Suprapubic skin (tissue), 4 donors: ENCODE measurements around a stretch of chr11.

- PRO-cap = no peak
- RAMPAGE, long total RNA, 4 experiments = no peak in any of the 4 experiments
Measured at GRCh38 chr11:119662573-119663105, 66.4 kb downstream of the NECTIN1 start.

DNA sequence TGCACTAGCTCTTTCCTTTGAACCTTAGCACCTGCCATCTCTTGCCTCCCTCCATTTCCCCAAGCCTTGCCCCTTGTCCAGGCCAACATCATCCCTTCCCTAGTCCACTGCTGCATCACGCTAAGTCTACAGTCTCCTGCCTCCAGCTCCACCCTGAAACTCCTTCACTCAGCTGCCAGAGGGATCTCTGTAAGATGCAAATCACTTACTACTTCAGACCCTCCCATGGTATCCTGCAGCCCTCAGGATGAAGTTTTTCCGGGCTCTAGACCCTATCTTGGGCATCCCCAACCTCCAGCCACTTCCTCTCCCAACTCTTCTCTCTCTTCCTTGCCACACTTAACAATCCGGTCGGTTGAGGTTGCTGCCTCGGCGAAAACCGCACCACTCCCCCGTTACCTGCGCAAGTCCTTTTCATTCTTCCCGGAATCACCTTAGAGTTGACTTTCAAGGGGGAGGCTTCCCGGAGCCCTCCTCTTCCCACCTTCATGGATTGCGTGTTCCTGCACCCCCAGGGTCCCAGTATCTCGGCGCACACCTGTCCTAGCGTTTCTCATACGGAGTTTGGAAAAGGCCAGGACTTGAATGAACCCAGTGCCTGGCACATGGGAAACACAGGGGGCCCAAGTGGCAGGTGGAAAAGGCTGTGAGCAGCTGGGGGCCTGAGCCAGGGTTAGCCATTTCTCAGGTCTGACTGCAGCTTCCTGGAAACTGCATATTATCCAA lies 42.5 kb downstream of the NECTIN1 start:
- PRO-cap = no peak
- RAMPAGE, long total RNA, 4 experiments = start-site peak on the minus strand in 1 of 4 experiments, centred at position 558 of the sequence, 16 reads per replicate

GRCh38 chr11:119691546-119692413 lies 37.2 kb downstream of the NECTIN1 start:
- PRO-cap = bidirectional peak, plus-strand start at chr11:119692240, minus-strand start at chr11:119692146
- RAMPAGE, long total RNA, 4 experiments = no peak in any of the 4 experiments

GRCh38 chr11:119694167-119694854 lies 34.7 kb downstream of the NECTIN1 start:
- PRO-cap = no peak
- RAMPAGE, long total RNA, 4 experiments = no peak in any of the 4 experiments

DNA sequence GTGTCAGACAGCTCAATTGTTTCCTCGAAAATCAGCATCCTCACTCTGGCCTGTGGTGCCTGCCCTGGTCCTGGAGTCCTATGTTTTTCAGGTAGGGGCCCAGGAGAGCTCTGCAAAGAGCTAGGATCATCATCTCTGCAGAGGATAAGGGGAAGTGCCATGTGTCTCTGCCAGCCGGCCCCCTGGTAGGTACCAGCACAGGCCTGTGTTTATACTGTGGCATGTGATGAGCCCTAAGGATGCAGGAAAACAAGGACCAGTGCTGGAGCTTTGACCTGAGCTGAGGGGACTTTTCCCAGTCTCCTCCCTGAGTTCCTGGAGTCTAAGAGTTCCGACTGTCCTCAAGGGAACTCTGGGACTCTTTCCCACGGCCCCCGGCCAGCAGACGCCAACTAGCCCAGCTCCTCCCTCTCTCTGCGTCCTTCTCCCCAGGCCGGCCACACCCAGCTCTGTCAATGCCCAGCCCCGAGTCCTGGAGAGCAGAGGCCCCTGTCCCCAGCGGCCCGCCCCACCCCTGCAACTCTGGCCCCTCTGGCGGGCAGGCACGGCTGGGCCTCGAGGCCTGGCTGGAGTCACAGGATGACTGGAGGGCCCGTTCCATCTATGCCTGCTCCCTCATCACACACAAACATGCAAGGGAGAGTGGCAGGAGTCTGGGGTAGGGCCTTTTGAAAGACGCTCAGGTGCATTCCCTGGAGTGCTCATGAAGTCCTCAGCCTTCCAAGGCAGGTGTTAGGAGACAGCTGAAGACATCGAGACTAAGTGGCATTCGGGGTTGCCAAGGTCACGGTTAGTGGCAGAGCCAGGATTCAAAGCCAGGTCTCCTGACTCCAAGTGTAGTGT lies 29.8 kb downstream of the NECTIN1 start:
- PRO-cap = no peak
- RAMPAGE, long total RNA, 4 experiments = no peak in any of the 4 experiments

DNA sequence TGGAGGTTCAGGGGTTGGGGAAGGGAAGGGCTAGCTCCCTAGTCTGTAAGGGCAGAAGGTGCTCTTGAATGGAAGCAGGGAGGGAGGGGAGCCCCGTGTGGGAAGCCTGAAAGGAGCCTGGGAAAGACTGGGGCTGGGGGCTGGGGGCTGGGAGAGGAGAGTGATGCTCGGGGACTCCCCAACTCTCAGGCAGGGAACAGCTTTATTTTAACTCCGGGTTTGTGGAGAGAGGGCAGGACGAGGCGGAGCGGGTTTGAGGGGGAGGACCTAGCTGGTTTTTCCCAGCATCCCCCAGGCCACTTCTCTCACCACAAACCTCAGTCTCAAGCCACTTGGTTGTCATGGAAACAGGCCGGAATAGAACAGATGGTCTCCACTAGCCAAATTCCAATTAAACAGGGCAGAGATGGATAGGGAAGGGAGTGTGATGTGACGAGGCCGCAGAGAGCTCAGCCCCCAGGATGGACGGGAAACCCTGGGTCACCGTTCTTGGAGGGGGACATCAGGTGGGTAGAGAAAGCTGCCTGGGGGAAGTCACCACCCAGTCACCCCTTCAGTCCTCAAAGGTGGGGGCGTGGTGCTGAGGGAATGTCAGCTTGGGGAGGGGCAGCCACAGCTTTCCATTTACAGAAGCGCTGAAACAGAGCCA lies 19.4 kb downstream of the NECTIN1 start:
- PRO-cap = no peak
- RAMPAGE, long total RNA, 4 experiments = no peak in any of the 4 experiments

DNA sequence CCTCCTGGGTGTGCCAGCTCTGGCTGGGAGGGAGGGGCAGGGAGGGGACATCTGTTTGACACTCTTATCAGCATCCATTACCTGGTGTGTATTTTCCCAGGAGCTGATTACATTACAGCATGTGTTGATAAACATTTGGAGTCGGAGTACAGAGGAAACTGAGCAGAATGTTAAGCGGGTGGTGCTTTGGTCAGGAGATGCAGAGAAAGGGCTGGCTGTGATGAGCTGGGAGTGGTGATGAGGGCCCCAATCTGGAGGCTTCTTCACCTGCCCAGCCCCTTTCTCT lies 11.1 kb upstream of the NECTIN1 start:
- PRO-cap = no peak
- RAMPAGE, long total RNA, 4 experiments = no peak in any of the 4 experiments

GRCh38 chr11:119751421-119752040 lies 22.5 kb upstream of the NECTIN1 start:
- PRO-cap = no peak
- RAMPAGE, long total RNA, 4 experiments = no peak in any of the 4 experiments

DNA sequence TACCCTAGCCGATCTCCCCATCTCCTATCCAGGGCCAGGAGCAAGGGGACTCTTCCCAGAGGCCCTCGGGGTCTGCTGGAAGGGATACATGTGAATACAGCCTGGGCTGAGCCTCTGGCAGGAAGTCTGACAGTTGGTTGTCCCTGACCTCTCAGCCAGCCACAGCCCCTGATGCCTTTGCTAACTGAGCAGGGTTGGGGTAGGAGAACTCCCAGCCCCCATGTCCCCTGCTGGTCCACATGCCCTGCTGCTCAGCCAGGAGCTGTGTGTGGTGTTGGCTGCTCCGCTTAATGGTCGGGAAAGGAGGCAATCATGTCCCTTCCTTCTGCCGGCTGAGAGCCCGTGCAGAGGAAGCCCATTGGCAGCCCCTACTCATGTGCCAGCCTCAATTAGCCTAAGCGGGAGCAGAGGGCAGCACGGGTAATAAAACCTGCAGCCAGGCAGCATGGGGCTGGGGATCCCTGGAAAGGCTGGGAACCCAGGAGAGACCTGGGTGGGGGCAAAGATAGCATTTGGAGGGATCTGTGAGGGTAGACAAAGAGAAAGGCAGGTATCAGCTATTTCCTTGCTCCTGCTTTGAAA lies 103.1 kb upstream of the NECTIN1 start:
- PRO-cap = no peak
- RAMPAGE, long total RNA, 4 experiments = no peak in any of the 4 experiments

DNA sequence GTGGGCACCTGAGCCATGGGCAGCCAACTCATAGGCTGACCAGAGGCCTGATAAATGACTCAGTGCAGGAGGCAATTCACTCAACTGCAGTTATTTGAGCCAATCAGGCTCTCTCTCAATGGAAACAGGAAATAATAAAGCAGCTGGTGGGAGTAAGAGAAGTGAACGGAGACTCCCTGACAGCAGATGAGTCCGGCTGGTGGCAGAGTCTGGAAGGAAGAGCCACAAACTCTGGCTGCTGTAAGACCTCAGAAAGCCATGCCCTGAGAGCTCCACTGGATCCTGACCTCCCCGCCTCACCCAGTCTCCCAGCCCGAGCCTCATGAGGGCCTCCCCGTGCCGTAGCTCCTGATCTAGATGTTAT lies 69.8 kb downstream of the TRIM29 start:
- PRO-cap = no peak
- RAMPAGE, long total RNA, 4 experiments = no peak in any of the 4 experiments

GRCh38 chr11:120169489-120169867 lies 31.6 kb upstream of the TRIM29 start:
- PRO-cap = no peak
- RAMPAGE, long total RNA, 4 experiments = no peak in any of the 4 experiments

GRCh38 chr11:120198854-120199433 lies 11.9 kb upstream of the OAF start:
- PRO-cap = no peak
- RAMPAGE, long total RNA, 4 experiments = no peak in any of the 4 experiments

DNA sequence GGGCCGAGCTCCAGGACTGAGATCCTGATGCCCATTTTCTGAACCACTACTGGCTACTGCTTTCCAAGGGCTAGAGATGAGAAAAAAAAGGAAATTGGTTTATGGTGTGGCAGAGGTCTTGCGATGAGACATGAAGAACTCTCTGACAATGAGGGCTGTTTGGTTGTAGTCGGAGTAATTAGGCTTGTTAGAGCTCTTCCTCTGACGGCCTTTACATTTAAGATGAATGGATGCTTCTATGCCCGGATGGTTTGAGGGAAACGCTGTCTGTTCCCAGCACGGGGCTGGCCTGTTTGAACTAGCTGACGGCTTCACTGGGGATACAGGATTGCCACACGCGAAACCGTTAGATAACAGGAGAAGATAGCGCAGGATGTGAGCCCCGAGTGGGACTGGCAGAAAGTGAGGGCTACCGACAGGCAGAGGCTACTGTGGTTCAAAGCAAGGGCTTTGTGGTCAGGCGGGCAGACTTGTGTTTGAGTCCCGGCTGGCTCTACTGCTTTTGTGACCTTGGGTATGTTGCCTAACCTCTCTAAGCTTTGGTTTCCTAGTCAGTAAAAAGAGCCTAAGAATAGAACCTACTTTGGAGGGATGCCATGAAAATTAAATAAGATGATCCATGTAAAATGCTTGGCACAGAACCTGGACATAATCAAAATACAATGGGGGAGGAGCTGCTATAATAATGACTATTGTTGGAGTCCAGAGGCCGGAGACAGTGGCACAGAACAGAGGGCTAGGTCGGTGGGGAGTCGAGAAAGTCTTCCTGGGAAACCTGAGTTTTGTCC lies 2.8 kb upstream of the OAF start:
- PRO-cap = no peak
- RAMPAGE, long total RNA, 4 experiments = no peak in any of the 4 experiments

- PRO-cap = no peak
- RAMPAGE, long total RNA, 4 experiments = no peak in any of the 4 experiments
Measured at GRCh38 chr11:120211949-120212597, 1.2 kb downstream of the OAF start.

DNA sequence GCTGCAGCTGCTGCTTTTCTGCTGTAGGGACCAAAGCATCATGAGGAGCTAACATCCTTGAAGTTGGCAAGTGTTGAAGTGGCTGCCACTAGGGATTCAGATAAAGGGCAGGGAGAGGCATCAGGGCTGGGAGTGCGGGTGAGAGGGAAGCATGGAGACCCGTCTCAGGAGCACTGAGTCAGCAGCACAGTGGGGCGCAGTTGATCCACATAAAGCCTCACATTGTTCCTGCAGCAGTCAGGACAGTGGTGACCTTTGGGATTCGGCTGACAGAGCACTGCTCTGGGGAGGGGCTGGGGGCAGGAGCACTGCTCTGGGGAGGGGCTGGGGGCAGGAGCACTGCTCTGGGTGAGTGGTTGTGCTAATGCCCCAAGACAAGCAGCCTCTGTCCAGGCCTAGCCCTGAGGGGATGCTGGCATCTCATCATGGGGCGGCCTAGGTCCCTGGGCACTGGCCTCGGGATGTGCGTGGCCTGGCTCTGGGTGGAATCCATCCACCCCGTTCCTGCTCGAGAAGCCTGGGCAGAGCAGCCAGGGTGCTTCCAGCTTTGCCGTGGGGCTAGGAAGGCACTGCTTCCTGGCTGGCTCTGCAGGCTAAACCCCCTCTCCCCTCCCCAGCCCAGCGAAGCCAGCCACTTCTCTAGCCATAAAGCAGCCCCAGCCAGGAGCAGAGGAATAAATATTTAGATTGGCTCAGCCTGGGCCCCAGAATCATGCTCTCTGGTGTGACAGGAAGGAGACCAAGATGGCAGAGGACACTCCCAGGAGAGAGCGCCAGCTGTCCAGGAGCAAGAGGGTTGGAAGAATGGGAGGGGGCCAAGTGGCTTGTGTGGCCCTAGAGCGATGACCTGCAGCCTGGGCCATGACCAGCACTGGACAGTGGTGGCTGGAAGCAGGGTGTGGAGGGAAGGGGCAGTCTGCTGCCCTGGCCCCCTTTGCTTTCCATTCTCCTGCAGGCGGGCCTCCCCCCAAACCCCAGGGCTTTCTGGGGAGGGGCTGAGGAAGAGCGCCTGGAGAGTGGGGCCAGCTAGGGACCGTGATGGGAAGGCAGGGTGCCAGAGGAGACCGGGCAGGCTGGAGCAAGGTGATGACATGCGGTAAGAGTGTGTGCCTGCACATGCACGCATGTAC lies 7.4 kb downstream of the OAF start:
- PRO-cap = no peak
- RAMPAGE, long total RNA, 4 experiments = no peak in any of the 4 experiments

DNA sequence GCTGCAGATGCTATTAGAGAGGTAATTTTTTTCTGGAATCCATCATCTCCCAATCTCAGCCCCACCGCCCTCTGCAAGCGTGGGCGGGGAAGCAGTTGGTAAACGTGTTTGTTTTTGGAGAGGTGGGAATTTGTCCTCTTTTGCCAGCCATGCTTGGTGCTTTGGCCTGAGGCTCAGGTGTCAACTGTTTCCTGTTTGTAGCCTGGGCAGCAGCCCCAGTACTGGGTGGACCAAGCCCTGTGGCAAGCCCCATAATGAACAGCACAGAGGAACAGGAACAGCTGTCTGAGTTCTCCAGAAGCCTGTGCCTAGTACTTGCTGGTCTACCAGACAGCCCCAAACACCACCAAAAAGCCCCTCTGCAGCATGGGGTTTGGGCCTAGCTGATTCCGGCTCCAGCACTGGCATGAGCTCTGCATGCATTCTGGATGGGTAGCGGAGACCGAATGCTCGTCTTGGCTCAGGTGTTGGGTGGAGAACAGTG lies 39.6 kb downstream of the POU2F3 start:
- PRO-cap = no peak
- RAMPAGE, long total RNA, 4 experiments = no peak in any of the 4 experiments

DNA sequence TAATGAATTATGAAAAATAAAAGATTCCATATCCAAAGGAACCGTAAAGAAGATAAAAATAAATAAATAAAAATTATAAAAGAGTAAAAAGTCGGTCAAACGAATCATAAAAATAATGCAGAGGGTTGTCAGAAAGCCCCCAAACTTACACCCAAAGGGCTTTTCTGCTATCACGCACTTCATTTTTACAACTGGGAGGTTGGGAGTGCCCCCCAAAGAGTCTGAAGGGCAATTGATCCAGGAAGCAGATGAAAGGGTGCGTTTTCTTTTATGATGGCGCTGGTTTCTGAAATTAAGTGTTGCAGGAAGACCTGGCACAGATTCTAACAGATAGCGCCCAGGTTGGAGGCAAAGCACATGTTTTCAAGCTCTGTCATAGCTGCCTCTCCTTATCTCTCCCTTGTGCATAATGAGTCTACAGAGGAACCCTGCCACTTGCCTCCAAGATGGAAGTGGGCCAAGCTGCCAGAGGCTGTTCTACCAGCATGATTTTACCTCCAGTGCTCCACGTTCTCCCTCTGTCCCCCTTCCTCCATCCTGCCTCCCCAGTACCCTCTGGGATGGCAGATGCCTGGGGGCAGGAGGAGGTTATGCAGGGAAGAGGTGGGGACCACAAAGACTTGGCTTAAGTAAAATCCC lies 30.1 kb upstream of the TLCD5 start:
- PRO-cap = no peak
- RAMPAGE, long total RNA, 4 experiments = no peak in any of the 4 experiments

- PRO-cap = no peak
- RAMPAGE, long total RNA, 4 experiments = no peak in any of the 4 experiments
Measured at GRCh38 chr11:120336618-120337309, 551 bp downstream of the ARHGEF12 start.

DNA sequence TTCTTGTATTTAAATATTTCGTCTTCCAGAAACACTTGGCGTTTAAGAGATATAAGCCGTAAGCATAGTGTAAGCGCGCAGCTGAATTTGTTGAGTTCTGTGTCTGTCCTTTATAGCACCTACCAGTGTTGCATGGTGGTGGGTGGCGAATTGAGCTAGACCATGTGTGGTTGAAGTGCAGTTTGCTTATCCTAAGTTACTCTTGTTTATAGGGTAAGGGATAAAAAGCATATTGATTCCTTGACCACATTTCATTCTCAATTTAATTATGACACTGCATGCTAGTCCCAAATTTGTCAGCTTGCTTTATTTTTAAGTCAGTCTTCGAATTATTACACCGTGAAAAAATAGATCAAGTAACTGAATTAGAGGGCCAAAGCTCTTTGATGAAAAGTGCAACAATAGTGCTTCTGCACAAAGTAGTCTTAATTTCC lies 1.7 kb downstream of the ARHGEF12 start:
- PRO-cap = no peak
- RAMPAGE, long total RNA, 4 experiments = no peak in any of the 4 experiments

GRCh38 chr11:120385065-120385571 lies 48.9 kb downstream of the ARHGEF12 start:
- PRO-cap = no peak
- RAMPAGE, long total RNA, 4 experiments = no peak in any of the 4 experiments